Measurements from ENCODE around the genes TTR, B4GALT6 and MEP1B.

GRCh38 chr18:31163100-31163596 is 492 bp upstream of the DSC1 start:
- RAMPAGE, long total RNA, result no peak
- RRBS, result no CpG with 5 or more reads among the region's 3 CpGs
PRO-cap:
- standard, result no peak
- CoPRO, capped RNA only, 2 experiments, result no peak in any of the 2 experiments
- CoPRO, capped and uncapped RNA, 2 experiments, result no peak in any of the 2 experiments
- CoPRO, uncapped RNA only, 2 experiments, result no peak in any of the 2 experiments
CAGE:
- cytosol, long polyA plus RNA, result no peak
- long polyA plus RNA, result no peak
- nucleolus, long total RNA, result no peak
- nucleus, long polyA plus RNA, result no peak

DNA sequence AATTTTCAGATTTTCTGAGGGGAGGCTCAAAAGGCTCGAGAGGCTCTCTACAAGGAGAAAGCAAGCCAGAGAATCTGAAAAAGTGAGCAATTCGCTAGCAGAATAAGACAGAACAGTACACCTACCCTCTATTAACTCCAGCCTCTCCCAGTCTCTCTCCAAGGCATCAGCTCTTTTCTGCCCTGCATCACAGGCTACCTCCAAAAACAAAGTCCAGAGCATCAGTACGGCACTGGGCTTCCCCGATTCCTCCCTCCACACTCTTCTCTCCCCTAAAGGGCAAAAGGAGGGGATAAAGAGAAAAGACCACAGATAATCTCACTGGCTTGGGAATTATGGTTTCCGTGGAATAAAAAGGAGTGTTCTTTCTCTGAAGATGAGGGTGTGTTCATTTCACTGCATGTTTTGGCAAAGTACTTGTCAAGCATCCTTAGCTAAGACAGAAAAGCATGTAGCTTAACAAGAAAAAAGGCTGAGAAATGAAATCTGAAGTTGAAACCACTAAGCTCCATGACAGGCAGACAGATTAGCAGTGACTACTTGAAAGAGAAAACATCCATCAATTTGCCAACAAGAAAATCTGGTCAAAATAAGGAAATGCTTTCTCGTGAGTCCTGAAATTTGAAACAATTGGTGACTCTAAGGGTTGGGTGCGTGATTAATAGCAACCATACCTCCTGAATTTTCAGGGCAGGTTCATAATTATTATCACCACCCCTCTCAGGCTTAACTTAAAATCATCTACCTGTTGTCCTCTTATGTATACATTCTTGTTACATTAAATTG is 20.6 kb upstream of the DSG3 start:
- RAMPAGE, long total RNA, result no peak
- RRBS, result no CpG with 5 or more reads among the region's 7 CpGs
PRO-cap:
- standard, result no peak
- CoPRO, capped RNA only, 2 experiments, result no peak in any of the 2 experiments
- CoPRO, capped and uncapped RNA, 2 experiments, result no peak in any of the 2 experiments
- CoPRO, uncapped RNA only, 2 experiments, result no peak in any of the 2 experiments
CAGE:
- cytosol, long polyA plus RNA, result no peak
- long polyA plus RNA, result no peak
- nucleolus, long total RNA, result no peak
- nucleus, long polyA plus RNA, result no peak

GRCh38 chr18:31591325-31592152 is at the start of gene TTR:
TTR (plus strand) TSS chr18:31591877.
- RAMPAGE, long total RNA, result no peak
- RRBS, result no CpG with 5 or more reads among the region's 6 CpGs
PRO-cap:
- standard, result no peak
- CoPRO, capped RNA only, 2 experiments, result no peak in any of the 2 experiments
- CoPRO, capped and uncapped RNA, 2 experiments, result no peak in any of the 2 experiments
- CoPRO, uncapped RNA only, 2 experiments, result no peak in any of the 2 experiments
CAGE:
- cytosol, long polyA plus RNA, result no peak
- long polyA plus RNA, result no peak
- nucleolus, long total RNA, result no peak
- nucleus, long polyA plus RNA, result no peak

- RAMPAGE, long total RNA, result no peak
- RRBS, result 45% methylated on average over 24 of the region's 71 CpGs
PRO-cap:
- standard, result no peak
- CoPRO, capped RNA only, 2 experiments, result peak in 1 of 2 experiments; most common plus-strand start chr18:31684807 (in 1); most common minus-strand start chr18:31684778 (in 1)
- CoPRO, capped and uncapped RNA, 2 experiments, result no peak in any of the 2 experiments
- CoPRO, uncapped RNA only, 2 experiments, result no peak in any of the 2 experiments
CAGE:
- cytosol, long polyA plus RNA, result no peak
- long polyA plus RNA, result no peak
- nucleolus, long total RNA, result no peak
- nucleus, long polyA plus RNA, result no peak
Measured at GRCh38 chr18:31684453-31685053, at the start of gene B4GALT6. B4GALT6 (minus strand) TSS chr18:31684581.

- RAMPAGE, long total RNA, result no peak
- RRBS, result no CpG with 5 or more reads among the region's 18 CpGs
PRO-cap:
- standard, result no peak
- CoPRO, capped RNA only, 2 experiments, result no peak in any of the 2 experiments
- CoPRO, capped and uncapped RNA, 2 experiments, result no peak in any of the 2 experiments
- CoPRO, uncapped RNA only, 2 experiments, result peak in 1 of 2 experiments; most common minus-strand start chr18:31826298 (in 1)
CAGE:
- cytosol, long polyA plus RNA, result no peak
- long polyA plus RNA, result no peak
- nucleolus, long total RNA, result no peak
- nucleus, long polyA plus RNA, result no peak
Measured at GRCh38 chr18:31825468-31826776, 65.2 kb upstream of the SLC25A52 start.

DNA sequence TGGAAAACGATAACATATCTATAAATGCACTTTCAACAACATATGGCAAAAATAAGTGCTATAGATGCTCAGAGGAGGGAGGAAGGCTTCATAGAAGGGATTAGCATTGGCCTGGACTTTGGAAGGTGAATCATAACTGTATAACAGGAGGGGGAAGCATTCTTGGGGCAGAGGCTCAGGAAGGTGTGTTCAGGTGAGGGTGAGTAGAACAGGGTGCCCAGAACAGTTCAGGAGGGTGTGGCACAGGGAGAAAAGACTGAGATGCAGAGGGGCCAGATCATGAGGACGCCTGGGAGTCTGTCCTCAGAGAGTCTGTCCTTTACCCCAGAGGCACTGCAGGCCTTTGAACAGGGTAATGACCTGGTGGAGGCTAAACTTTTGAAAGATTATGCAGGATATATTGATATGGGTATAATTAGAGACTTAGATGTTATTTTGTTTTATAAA is 29.3 kb upstream of the MEP1B start:
- RAMPAGE, long total RNA, result no peak
- RRBS, result no CpG with 5 or more reads among the region's 2 CpGs
PRO-cap:
- standard, result no peak
- CoPRO, capped RNA only, 2 experiments, result no peak in any of the 2 experiments
- CoPRO, capped and uncapped RNA, 2 experiments, result no peak in any of the 2 experiments
- CoPRO, uncapped RNA only, 2 experiments, result no peak in any of the 2 experiments
CAGE:
- cytosol, long polyA plus RNA, result no peak
- long polyA plus RNA, result no peak
- nucleolus, long total RNA, result no peak
- nucleus, long polyA plus RNA, result no peak

DNA sequence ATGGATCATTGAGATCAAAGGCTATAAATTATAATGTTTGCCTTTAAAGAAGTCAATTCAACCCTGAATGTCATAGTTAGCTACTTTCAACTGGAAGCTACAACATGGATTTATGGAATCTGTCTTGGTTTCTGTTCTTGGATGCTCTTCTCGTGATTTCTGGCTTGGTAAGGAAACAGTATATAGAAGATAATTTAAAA is at the start of gene MEP1B:
TSS of gene MEP1B (plus strand) at position 73 of the 200 bp plus-strand sequence.
- RAMPAGE, long total RNA, result no peak
- RRBS, result no CpG with 5 or more reads among the region's 1 CpG
PRO-cap:
- standard, result no peak
- CoPRO, capped RNA only, 2 experiments, result no peak in any of the 2 experiments
- CoPRO, capped and uncapped RNA, 2 experiments, result no peak in any of the 2 experiments
- CoPRO, uncapped RNA only, 2 experiments, result no peak in any of the 2 experiments
CAGE:
- cytosol, long polyA plus RNA, result no peak
- long polyA plus RNA, result no peak
- nucleolus, long total RNA, result no peak
- nucleus, long polyA plus RNA, result no peak

GRCh38 chr18:32769263-32769888 is 3.4 kb downstream of the KLHL14 start:
- RAMPAGE, long total RNA, result no peak
- RRBS, result 0% methylated on average over 2 of the region's 24 CpGs
PRO-cap:
- standard, result no peak
- CoPRO, capped RNA only, 2 experiments, result no peak in any of the 2 experiments
- CoPRO, capped and uncapped RNA, 2 experiments, result no peak in any of the 2 experiments
- CoPRO, uncapped RNA only, 2 experiments, result no peak in any of the 2 experiments
CAGE:
- cytosol, long polyA plus RNA, result no peak
- long polyA plus RNA, result no peak
- nucleolus, long total RNA, result no peak
- nucleus, long polyA plus RNA, result no peak

GRCh38 chr18:33584847-33585534 is 7.0 kb downstream of the ASXL3 start:
- RAMPAGE, long total RNA, result no peak
- RRBS, result no CpG with 5 or more reads among the region's 3 CpGs
PRO-cap:
- standard, result no peak
- CoPRO, capped RNA only, 2 experiments, result no peak in any of the 2 experiments
- CoPRO, capped and uncapped RNA, 2 experiments, result no peak in any of the 2 experiments
- CoPRO, uncapped RNA only, 2 experiments, result no peak in any of the 2 experiments
CAGE:
- cytosol, long polyA plus RNA, result no peak
- long polyA plus RNA, result no peak
- nucleolus, long total RNA, result no peak
- nucleus, long polyA plus RNA, result no peak

GRCh38 chr18:33820551-33821814 is 243.0 kb downstream of the ASXL3 start:
- RAMPAGE, long total RNA, result no peak
- RRBS, result no CpG with 5 or more reads among the region's 33 CpGs
PRO-cap:
- standard, result no peak
- CoPRO, capped RNA only, 2 experiments, result no peak in any of the 2 experiments
- CoPRO, capped and uncapped RNA, 2 experiments, result no peak in any of the 2 experiments
- CoPRO, uncapped RNA only, 2 experiments, result no peak in any of the 2 experiments
CAGE:
- cytosol, long polyA plus RNA, result no peak
- long polyA plus RNA, result no peak
- nucleolus, long total RNA, result no peak
- nucleus, long polyA plus RNA, result no peak

GRCh38 chr18:34121401-34121993 is 103.2 kb downstream of the NOL4 start:
- RAMPAGE, long total RNA, result no peak
- RRBS, result no CpG with 5 or more reads among the region's 4 CpGs
PRO-cap:
- standard, result no peak
- CoPRO, capped RNA only, 2 experiments, result no peak in any of the 2 experiments
- CoPRO, capped and uncapped RNA, 2 experiments, result no peak in any of the 2 experiments
- CoPRO, uncapped RNA only, 2 experiments, result no peak in any of the 2 experiments
CAGE:
- cytosol, long polyA plus RNA, result no peak
- long polyA plus RNA, result no peak
- nucleolus, long total RNA, result no peak
- nucleus, long polyA plus RNA, result no peak

DNA sequence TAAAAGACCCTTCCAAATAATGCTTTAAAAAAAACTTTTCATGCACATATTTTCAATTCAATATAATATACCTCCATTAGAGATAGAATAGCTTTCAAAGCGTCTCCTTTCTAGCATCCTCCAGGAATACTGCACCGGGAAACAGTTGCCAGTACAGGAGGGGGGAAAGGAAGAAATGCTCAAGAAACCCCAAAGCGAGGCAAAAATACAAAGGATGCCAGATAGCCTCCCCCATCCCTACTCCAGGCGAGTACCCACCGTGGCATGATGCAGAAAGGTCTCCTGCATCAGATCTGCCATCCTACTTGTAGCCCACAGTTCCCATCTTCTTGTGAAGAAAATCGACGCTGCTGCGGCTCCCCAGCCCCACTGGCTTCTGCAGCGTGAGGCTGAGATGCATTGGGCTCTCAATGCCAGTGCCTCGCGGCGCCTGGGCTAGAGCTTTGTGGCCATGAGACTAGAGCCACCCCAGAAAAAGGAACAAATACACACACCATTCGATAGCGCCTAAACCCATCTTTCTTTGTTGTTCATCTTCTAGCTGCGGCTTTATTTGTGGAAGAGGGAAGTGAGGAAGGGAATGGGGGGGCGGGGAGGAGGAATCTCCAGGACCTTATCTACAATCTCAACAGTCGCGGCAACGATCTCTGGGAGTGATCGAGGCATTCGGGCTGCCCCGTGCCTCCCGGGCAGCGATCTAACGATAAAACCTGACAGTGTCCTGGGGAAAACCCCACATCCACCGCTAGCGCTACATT is 2.8 kb downstream of the NOL4 start:
- RAMPAGE, long total RNA, result no peak
- RRBS, result no CpG with 5 or more reads among the region's 27 CpGs
PRO-cap:
- standard, result no peak
- CoPRO, capped RNA only, 2 experiments, result no peak in any of the 2 experiments
- CoPRO, capped and uncapped RNA, 2 experiments, result no peak in any of the 2 experiments
- CoPRO, uncapped RNA only, 2 experiments, result no peak in any of the 2 experiments
CAGE:
- cytosol, long polyA plus RNA, result no peak
- long polyA plus RNA, result no peak
- nucleolus, long total RNA, result no peak
- nucleus, long polyA plus RNA, result no peak

DNA sequence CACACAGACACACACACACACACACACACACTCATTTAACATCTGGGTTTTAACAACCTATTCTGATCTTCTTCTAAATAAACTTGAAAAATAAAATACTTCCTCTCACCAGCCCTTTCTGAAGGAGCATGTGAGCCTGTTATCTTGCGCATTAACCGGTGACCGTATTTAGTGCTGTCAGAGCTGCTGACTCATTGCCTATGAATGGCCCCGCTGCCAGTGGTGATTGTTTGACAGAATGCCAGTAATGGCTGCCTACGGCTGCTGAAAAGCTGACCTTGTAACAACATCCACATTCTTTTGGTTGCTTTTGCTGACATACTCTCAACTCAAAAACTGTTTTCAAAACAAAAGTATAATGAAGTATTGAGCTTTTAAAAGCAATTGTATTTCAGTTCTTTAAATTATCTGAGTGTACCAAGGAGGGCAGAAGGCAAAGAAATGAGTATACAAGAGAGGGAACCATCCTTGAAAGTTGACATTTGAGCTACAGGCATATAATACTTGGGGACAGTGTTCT is 50.4 kb upstream of the DTNA start:
- RAMPAGE, long total RNA, result no peak
- RRBS, result no CpG with 5 or more reads among the region's 5 CpGs
PRO-cap:
- standard, result no peak
- CoPRO, capped RNA only, 2 experiments, result no peak in any of the 2 experiments
- CoPRO, capped and uncapped RNA, 2 experiments, result no peak in any of the 2 experiments
- CoPRO, uncapped RNA only, 2 experiments, result no peak in any of the 2 experiments
CAGE:
- cytosol, long polyA plus RNA, result no peak
- long polyA plus RNA, result no peak
- nucleolus, long total RNA, result no peak
- nucleus, long polyA plus RNA, result no peak

DNA sequence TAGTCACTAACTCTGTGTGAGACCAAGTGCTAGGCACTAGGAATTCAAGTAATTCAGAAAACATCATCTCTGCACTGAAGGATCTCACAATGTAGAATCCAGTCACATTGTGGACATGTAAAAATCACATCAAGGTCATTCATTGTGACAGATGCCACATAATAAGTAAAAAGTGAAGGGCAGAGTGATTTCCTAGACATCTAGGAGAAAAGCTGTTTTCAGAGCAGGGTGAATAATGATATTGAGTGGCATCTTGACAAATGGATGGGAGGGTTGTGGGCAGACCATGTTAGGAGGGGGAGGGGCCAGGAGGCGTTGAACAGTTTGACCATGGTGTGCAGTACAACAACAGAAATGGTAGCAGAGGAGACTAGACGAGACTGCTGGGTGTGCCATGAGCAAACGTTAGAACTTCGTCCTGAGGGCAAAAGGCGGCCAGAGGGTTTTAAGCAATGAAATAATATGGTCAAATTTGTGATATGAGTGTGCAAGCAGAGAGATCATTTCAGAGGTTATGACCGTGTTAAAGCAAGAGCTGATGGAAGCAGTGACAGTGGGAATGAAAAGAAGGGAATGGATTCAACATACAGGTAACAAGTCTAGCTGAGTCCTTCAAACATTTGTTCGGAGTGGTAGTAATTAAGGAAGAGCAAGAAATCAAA is 93.9 kb downstream of the DTNA start:
- RAMPAGE, long total RNA, result no peak
- RRBS, result no CpG with 5 or more reads among the region's 7 CpGs
PRO-cap:
- standard, result no peak
- CoPRO, capped RNA only, 2 experiments, result no peak in any of the 2 experiments
- CoPRO, capped and uncapped RNA, 2 experiments, result no peak in any of the 2 experiments
- CoPRO, uncapped RNA only, 2 experiments, result no peak in any of the 2 experiments
CAGE:
- cytosol, long polyA plus RNA, result no peak
- long polyA plus RNA, result no peak
- nucleolus, long total RNA, result no peak
- nucleus, long polyA plus RNA, result no peak

GRCh38 chr18:34976766-34977213 is 64.4 kb upstream of the MAPRE2 start:
- RAMPAGE, long total RNA, result no peak
- RRBS, result 2% methylated on average over 9 of the region's 42 CpGs
PRO-cap:
- standard, result bidirectional peak, plus-strand start at chr18:34977045, minus-strand start at chr18:34976932
- CoPRO, capped RNA only, 2 experiments, result no peak in any of the 2 experiments
- CoPRO, capped and uncapped RNA, 2 experiments, result no peak in any of the 2 experiments
- CoPRO, uncapped RNA only, 2 experiments, result no peak in any of the 2 experiments
CAGE:
- cytosol, long polyA plus RNA, result no peak
- long polyA plus RNA, result no peak
- nucleolus, long total RNA, result no peak
- nucleus, long polyA plus RNA, result no peak

- RAMPAGE, long total RNA, result no peak
- RRBS, result no CpG with 5 or more reads among the region's 7 CpGs
PRO-cap:
- standard, result no peak
- CoPRO, capped RNA only, 2 experiments, result no peak in any of the 2 experiments
- CoPRO, capped and uncapped RNA, 2 experiments, result no peak in any of the 2 experiments
- CoPRO, uncapped RNA only, 2 experiments, result no peak in any of the 2 experiments
CAGE:
- cytosol, long polyA plus RNA, result no peak
- long polyA plus RNA, result no peak
- nucleolus, long total RNA, result no peak
- nucleus, long polyA plus RNA, result no peak
Measured at GRCh38 chr18:35010787-35011673, 30.2 kb upstream of the MAPRE2 start.

DNA sequence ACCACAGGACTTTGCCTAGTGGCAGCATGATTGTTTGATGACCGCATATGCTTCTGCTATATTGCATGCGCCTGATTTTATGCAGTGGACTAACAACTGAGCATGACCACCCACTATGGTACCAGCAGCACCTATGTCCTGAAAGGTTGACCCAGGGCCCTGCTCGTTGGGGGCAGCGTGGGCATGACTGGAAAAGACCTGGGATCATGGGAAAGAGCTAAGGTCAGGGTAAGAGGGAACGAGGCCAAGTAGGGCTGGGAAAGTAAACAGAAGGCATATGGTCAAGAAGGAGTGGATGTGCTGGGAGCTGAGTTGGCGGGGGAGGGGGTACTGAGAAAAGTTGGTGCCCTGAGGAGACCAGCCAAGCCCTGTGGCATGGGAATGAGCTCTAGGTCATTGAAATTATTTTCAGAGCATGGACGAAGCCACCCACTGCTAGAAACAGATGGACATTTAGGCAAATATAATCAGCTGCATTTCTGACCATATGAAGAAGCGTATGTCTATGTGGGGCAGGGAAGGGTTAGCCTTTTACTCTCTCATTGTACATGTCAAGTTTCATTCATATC is 18.9 kb downstream of the MAPRE2 start:
- RAMPAGE, long total RNA, result no peak
- RRBS, result no CpG with 5 or more reads among the region's 8 CpGs
PRO-cap:
- standard, result no peak
- CoPRO, capped RNA only, 2 experiments, result no peak in any of the 2 experiments
- CoPRO, capped and uncapped RNA, 2 experiments, result no peak in any of the 2 experiments
- CoPRO, uncapped RNA only, 2 experiments, result no peak in any of the 2 experiments
CAGE:
- cytosol, long polyA plus RNA, result no peak
- long polyA plus RNA, result no peak
- nucleolus, long total RNA, result no peak
- nucleus, long polyA plus RNA, result no peak

All from K562 (cell line).